Omental fat pad (tissue), 4 donors: ENCODE measurements around a stretch of chr13.

GRCh38 chr13:94342471-94342896, 137.0 kb downstream of the DCT start:
- PRO-cap, result no peak
- RAMPAGE, long total RNA, 4 experiments, result no peak in any of the 4 experiments

- PRO-cap, result no peak
- RAMPAGE, long total RNA, 4 experiments, result no peak in any of the 4 experiments
These were observed 46.1 kb downstream of the DCT start for GRCh38 chr13:94433335-94433756.

- PRO-cap, result no peak
- RAMPAGE, long total RNA, 4 experiments, result no peak in any of the 4 experiments
These were observed 147.0 kb upstream of the SOX21 start for GRCh38 chr13:94859236-94859768.

DNA sequence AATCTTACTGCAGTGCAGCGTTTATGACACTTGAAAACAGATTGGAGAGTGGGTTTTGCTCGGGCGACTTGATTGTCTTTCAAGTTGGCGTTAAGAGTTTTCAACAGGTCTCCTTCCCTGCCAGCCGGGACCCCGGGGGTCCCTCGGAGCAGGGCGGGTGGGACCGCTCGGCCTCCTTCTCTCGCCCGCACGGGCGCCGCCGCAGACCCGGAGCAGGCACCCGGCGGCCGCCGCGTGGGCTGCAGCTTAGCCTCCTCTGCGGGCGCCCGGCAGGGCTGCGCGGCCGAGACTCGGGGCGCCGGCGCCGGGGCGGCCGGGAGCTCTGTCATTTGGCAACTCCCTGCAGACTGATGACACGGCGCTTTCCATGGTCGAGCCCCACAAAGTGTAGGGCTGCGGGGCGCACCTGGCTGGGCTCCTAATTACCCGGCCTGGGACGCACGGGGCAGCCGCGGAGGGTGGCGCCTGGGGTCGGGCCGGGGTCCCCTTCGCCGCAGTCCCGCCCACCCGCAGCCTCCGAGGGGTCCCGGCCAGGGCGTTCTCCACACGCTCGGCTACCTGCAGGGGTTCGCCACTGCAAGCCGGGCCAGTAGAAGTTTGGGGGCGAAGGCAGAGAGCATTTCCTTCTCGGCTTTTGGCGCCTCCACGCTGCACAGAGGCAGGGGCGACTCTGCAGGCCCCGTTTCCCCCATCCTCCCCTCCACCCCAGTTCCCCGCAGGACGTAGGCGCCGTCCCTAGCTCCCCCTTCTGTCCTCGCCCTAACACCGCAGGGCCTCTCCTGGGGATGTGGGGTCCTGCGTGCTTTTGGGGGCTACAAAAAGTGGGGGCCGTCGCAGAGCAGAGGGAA, 255.4 kb upstream of the SOX21 start:
- PRO-cap, result no peak
- RAMPAGE, long total RNA, 4 experiments, result no peak in any of the 4 experiments

DNA sequence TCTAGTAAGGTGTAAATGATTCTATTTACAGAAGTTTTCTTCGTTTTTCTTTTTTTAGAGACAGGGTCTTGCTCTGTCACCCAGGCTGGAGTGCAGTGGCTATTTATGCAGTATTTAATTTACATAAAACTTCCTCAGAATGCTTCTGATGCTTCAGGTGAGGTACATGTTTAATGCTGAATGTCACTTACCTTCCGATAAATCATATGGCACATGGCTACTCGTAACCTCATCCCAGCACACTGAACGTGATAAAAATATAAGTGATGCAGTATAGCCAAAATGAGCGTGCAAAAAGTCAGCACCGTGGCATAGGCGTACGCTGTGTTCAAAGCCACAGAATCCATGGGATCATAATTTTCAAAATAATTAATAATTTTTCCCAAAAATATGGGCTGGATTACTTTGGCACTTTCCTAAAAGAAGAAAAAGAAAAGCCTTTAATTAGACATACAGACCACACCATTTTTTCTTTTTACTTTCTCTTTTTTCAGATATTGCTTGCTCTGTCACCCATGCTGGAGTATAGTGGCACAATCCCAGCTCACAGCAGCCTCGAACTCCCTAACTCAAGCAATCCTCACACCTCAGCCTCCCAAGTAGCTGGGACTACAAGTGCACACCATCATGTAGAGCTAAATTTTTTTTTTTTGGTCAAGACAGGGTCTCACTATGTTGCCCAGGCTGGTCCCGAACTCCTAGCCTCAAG, 66.7 kb downstream of the ABCC4 start:
- PRO-cap, result no peak
- RAMPAGE, long total RNA, 4 experiments, result no peak in any of the 4 experiments

- PRO-cap, result no peak
- RAMPAGE, long total RNA, 4 experiments, result no peak in any of the 4 experiments
These were observed 849 bp downstream of the ABCC4 start for GRCh38 chr13:95300483-95300721.

DNA sequence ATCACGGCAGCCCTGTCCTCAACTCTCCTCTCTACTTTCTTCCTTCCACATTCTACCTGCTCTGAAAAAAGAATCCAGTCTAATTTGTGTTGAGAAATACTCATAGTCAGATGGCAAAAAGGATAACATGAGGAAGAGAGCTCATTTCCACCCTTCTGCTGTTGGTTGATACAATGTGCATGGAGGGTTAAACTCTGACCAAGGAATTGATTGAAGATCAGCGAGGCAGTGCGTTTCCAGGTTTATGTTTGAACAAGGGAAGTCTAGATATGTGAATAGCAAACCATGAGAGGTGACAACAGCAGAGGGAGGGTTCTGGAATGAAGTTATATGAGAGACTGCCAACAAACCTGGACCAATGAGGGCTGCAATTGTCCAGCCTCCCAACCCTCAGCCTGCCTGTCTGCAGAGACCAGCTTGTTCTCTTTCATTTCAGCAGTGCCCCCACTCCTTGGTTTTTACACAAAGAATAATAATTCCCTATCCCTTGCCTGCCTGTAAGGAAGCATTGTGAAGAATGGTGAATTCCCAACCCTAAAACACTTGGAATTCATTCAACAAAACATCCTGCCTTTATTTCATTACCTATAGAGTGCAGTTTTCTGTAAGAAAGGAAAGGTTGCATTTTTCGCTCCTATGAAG, 53.4 kb upstream of the ABCC4 start:
- PRO-cap, result no peak
- RAMPAGE, long total RNA, 4 experiments, result no peak in any of the 4 experiments

GRCh38 chr13:95554434-95554881, 1.9 kb downstream of the CLDN10 start:
- PRO-cap, result no peak
- RAMPAGE, long total RNA, 4 experiments, result no peak in any of the 4 experiments

- PRO-cap, result no peak
- RAMPAGE, long total RNA, 4 experiments, result no peak in any of the 4 experiments
These were observed 32.1 kb downstream of the CLDN10 start for GRCh38 chr13:95584516-95585146.

- PRO-cap, result no peak
- RAMPAGE, long total RNA, 4 experiments, result no peak in any of the 4 experiments
These were observed 70.2 kb downstream of the DNAJC3 start for GRCh38 chr13:95746847-95747810.

- PRO-cap, result no peak
- RAMPAGE, long total RNA, 4 experiments, result no peak in any of the 4 experiments
These were observed 107.2 kb upstream of the MBNL2 start for GRCh38 chr13:97114815-97115419.

DNA sequence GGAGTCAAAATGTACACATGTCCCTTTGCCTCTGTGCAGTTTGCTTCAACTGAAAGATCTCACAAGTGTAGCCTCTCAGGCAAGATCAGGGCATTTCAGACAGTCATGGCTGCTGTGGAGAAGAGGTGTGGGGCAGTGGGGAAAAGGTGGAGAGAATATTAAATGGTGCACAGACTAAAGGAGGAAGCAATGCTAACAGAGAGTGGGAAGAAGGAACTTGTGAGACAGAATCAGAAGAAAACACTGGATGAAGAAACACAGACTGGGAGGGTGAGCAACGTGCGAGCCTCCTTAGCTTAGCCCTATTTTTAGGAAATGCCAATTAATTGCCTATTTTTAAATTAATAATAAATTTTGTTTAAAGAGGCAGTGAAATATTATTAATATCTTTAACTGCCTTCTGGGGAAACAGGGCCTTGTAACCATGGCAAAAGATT, 49.6 kb upstream of the RAP2A start:
- PRO-cap, result no peak
- RAMPAGE, long total RNA, 4 experiments, result no peak in any of the 4 experiments

GRCh38 chr13:97407254-97408053, 26.5 kb upstream of the RAP2A start:
- PRO-cap, result no peak
- RAMPAGE, long total RNA, 4 experiments, result no peak in any of the 4 experiments

GRCh38 chr13:97464614-97465529, 30.9 kb downstream of the RAP2A start:
- PRO-cap, result no peak
- RAMPAGE, long total RNA, 4 experiments, result no peak in any of the 4 experiments

DNA sequence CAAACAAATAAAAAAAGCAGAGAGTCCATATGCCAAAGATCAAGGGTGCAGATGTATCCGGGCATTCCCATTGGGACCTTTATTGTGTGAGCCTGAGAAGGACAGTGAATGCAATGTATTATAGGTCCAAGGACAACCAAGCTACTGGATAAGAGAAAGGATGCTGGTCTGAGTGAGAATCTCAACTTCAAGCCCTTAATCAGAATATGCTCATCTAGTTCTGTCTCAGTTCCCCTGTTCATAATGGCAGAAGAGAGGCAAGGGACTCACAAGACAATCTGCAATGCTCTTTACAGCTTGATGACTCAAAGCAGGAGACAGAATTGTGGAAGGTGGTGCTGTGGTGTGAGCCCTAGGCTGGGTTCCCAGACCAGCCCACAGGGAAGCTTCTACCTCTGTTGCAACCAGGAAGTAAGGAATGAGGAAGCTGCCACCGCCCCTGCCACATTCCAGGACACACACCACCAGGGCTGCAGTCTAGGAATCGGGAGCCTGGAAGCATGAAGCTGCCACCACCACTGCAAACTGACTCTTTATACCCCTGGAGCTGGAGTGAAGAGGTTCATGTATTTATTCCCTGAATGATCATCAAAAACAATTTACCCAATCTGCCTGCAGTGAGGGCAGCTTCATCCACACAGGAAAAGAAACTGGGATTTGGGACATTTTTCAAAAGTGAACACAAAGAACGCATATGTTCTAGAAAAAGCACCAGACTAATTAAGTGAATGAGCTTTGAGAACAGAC, 133.9 kb downstream of the RAP2A start:
- PRO-cap, result no peak
- RAMPAGE, long total RNA, 4 experiments, result no peak in any of the 4 experiments

DNA sequence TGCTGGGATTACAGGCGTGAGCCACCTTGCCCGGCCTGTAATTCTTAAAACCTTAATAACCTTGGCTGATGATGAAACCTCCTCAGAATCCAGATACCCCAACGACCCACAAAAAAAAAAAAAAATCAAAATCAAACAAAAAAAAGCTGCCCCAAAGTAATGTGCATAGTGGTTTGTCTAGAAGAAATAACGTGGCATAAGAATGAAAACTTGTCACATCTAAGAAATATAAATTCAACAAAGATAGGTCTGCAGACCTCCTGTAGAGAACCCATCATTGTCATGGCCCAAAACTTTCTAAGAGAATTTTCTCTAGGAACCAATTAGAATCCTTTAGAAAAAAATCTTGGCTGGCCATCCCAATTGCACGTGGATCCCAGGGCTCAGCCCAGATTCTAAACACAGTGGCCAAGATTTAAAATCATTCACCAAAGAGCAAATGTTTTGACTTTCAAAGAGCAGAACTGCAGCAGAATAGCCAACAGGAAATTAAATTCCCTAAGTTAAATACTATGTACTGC, 21.2 kb downstream of the IPO5 start:
- PRO-cap, result no peak
- RAMPAGE, long total RNA, 4 experiments, result no peak in any of the 4 experiments

GRCh38 chr13:98246966-98247807, 70.1 kb upstream of the RNF113B start:
- PRO-cap, result no peak
- RAMPAGE, long total RNA, 4 experiments, result no peak in any of the 4 experiments

DNA sequence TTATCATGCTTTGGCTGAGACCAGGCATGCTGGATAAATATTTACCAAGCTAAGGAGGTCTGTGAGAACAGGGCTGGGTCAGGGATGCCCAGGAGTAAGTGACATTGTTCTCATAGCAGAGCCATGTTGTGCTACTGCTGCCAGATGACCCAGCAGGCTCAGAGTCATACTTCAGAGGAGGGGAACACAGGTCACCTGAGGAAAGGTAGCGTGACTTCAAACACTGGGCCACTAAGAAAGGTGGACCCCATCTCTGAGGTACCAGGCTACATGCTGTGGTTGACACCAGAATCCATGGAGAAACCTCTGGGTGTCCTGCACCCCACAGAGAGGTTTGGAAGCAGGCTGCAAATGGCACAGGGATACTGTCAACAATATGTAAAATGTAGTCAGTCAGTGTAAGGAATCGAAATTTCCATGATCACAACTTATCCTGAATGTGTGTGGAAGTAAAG, 116.2 kb upstream of the RNF113B start:
- PRO-cap, result no peak
- RAMPAGE, long total RNA, 4 experiments, result no peak in any of the 4 experiments

DNA sequence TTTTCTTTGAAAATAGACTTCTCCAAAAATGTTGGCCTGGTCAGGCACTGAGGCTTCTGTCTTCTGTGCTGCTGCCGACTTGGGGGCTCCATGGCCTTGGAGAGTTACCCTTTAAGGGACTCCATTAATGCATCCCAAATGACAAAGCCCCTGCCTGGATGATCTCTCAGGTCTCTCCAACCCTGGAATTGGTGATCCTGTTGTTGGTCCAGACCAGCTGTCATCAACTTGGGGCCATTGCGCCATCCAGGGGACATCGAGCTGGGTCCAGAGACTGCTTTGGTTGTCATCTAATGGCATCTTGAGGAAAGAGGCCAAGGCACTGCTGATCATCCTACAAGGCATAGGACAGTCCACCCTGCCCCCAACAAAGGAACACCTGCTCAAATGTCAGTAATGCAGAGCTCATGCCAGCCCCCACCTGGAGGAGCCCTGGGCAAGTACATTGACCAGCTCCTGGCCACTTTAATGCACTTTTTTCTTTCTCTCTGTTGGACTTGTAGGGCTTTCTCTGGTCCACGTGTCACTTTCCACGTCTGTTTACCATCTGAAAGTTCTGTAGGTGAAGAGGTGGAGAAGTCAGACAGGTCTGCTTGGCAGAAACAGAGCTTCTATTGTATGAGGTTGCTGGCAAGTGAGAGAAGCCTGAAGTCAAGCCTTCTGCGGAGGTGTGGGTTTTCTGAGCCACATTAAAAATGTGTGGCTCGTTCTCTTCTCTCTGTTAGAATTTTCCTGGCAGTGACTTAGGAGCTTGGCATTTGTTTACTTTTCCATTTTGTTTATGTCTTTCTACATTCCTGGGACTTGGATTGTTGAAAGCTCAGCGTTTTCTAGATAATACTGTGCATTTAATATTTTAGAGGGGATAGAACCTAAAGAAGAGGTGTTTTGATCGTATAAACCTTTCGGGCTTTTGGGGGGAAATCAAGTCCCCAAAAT, 124.0 kb upstream of the RNF113B start:
- PRO-cap, result no peak
- RAMPAGE, long total RNA, 4 experiments, result no peak in any of the 4 experiments

GRCh38 chr13:98389335-98389878, 187.5 kb downstream of the STK24 start:
- PRO-cap, result no peak
- RAMPAGE, long total RNA, 4 experiments, result no peak in any of the 4 experiments